GM23248 (cell line): Measurements from ENCODE around the gene UBR7.

- RAMPAGE, long total RNA: no peak
Measured at GRCh38 chr14:92688744-92689041, 59.7 kb downstream of the LGMN start.

GRCh38 chr14:92692932-92693296 is 55.5 kb downstream of the LGMN start:
- RAMPAGE, long total RNA: no peak

GRCh38 chr14:92878171-92878562 is 44.8 kb upstream of the CHGA start:
- RAMPAGE, long total RNA: no peak

DNA sequence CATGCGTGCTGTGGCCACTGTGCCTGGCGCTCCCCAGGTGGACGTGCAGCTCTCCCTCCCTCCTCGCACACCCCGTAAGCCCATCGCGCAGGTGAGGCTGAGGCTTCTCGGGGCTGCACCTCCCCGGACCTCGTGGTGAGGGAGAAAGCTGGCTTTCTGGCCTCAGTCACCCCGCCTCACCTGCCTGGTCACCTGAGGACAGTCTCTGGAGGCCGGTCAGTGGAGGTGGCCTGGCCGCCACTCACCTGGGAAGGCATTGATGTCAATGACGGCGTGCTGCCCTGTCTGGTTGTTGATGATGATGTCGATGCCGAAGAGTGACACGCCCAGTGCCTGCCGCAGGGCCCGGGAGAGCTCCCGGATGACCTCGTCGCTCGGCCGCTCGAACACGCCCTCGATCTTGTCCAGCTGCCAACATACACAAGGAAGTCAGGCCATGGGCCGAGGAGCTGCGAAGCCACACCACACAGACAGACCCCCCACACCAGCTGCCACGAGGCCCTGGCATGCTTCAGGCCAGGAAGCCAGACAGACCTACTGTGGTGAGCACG is 23.2 kb downstream of the CHGA start:
- RAMPAGE, long total RNA: no peak

- RAMPAGE, long total RNA: no peak
Measured at GRCh38 chr14:92958857-92959714, 36.1 kb downstream of the CHGA start.

DNA sequence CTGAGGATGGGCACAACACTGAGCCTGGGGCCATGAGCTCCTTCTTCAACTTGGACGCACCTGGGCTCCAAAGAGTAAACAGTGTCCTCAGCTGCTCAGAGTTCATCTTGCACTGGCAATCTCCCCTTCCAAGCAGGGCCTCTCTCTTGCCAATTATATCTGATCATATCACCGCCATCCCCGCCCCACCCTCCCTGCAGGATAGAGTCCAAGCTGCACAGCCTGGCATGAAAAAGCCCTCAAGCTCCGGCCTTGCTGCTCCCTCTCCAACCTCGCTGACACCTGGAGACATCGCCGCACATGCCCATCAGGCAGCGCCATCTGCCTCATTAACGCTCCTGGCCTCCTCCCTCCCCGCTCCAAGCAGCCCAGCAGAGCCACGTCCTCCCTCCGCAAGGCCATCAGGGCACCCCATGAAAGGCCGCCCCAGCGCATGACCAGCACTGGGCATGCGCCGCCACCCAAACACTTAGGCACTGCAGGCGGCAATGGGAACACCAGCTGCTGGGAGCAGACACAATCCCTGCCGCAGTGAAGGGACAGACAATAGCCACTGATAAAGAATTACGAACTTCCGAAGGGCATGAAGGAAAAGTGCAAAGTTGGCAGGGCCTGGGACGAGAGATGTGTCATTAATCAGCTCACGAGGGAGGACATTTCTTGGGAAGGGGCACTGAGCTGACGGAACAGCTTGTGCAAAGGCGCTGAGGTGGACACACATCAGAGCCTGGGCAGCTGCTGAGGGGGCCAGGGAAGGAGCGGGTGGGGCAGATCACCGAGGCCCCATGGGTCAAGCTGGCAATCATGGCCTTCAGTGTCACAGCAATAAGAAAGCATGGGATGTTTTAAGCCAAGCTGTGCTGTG is 89.0 kb downstream of the CHGA start:
- RAMPAGE, long total RNA: no peak

DNA sequence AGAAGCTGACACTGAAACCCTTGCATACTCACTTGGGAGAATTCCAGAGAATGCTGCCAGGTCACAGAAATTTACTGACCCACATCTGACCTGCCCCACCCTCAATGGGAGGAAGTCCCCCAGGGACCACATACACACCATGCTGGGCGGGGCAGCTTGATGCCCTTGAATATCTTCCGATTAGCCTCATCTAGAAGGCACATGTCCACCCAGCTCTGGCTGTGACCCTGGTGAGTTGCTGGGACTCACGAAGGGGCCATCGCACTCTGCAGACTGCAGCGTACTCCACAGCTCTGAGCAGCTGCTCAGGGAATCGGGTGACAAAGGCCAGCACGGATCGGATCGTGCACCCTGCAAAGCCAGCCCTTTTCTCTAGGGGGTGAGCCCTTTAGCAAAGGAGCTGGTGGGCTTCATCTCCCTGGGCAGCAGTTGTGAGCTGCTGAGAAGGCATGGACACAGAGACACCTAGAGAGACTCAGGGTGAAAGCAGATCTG is 83.1 kb downstream of the ITPK1 start:
- RAMPAGE, long total RNA: no peak

- RAMPAGE, long total RNA: no peak
Measured at GRCh38 chr14:93053875-93054487, 61.7 kb downstream of the ITPK1 start.

GRCh38 chr14:93056570-93056896 is 59.2 kb downstream of the ITPK1 start:
- RAMPAGE, long total RNA: no peak

- RAMPAGE, long total RNA: no peak
Measured at GRCh38 chr14:93096811-93097428, 18.8 kb downstream of the ITPK1 start.

DNA sequence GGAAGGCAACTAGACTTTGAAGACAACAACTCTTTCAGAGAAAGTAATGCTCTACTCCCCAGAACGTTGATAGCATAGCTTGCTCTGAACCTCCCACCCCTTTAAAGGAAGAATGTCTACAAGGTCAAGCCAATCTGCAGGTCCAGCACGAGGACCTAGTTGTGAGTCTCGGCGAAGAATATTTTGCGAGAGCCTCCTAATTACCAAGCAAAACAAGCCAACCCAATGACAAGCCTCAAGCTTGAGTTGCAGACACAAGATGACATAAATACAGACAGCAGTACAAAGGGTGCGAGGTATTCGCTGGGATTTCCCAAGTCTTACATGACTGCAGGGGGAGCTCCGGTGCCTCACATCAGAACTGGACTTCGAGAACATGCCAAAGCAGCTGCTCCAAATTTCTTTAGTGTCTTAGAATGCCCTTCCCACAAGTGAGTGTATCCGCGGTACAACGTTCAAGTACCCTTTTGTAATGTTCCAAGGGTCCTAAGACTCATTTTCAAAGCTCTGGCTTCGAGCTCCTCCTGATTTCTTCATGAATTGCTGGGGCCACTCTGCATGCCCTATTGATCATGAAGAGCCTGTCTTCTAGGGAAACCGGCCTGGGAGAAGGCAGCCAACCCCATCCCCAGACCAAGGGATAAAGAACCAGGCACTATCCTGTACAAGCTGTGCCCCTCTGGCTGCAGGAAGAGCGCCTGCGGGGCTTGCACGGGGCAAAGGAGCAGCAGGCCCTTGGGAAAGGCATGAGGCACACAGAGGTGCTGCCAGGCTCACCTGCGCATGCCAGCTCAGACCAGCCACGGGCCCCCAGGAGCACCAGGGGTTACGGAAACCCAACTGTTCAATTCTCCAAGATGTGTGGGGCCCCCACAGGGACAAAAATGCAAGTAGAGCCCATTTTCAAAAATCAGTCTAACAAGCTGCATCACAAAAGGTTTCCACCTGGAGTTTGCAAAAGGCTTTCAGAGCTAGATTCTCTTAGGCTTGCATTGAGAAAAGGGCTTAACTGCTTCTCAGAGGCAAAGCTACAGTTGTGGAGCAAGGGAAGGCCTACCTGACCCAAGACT is 2.2 kb downstream of the ITPK1 start:
- RAMPAGE, long total RNA: no peak

DNA sequence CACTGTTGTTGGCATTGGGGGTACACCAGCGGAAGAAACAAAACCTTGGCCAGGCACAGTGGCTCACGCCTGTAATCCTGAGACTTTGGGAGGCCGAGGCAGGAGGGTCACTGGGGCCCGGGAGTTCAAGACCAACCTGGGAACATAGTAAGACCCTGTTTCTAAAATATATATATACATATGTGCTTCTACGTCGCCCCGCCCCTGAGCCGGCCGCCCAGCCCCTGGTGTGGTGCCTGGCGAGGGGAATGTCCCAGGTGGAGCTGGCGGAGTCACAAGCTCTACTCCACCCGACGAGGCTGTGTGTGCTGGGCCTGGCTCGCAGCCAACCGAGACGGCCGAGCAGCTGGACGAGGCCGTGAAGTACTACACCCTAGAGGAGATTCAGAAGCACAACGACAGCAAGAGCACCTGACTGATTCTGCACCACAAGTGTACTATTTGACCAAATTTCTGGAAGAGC is 22.1 kb upstream of the ITPK1 start:
- RAMPAGE, long total RNA: no peak

- RAMPAGE, long total RNA: start-site peak on the plus strand at chr14:93207215-93207290, 67 and 45 reads in 2 replicates
Measured at GRCh38 chr14:93207166-93207884, at the start of gene UBR7. UBR7 (plus strand) TSS chr14:93207256.

GRCh38 chr14:93208499-93209031 is 1.5 kb downstream of the UBR7 start:
- RAMPAGE, long total RNA: no peak

DNA sequence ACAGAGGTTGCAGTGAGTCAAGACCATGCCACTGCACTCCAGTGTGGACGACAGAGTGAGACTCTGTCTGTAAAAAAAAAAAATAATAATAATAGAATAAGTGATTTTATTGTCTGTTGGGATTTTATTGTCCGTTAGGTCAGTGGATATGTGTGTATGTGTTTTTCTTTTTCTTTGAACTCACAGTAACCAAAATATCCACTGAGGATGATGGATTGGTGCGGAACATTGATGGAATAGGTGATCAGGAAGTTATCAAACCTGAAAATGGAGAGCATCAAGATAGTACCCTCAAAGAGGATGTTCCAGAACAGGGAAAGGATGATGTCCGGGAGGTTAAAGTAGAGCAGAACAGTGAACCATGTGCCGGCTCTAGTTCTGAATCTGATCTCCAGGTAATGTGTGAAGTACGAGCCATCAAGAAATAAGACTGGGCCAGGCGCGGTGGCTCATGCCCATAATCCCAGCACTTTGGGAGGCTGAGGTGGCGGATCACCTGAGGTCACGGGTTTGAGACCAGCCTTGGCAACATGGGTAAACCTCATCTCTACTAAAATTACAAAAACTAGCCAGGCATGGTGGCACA is 11.4 kb downstream of the UBR7 start:
- RAMPAGE, long total RNA: no peak

DNA sequence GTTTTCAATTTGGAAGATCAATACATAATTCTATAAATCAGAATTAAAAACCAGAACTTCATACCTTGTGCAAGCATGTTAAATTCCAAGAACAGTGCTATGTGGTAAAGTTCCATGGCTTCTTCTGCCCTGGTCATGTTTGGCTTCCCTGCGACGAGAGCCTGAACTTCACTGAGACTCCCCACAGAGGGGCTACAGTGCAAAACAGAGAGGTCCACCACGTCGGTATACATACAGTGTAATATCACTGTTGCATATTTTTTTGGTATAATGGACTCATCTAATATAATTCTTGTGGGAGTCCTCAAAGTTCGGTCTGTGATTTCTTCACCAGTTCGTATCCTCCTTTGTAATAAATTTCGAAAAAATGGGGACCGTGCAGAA is 39.0 kb downstream of the BTBD7 start:
- RAMPAGE, long total RNA: no peak

GRCh38 chr14:93759458-93760481 is 28.5 kb downstream of the PRIMA1 start:
- RAMPAGE, long total RNA: no peak

GRCh38 chr14:93895095-93895414 is 32.1 kb upstream of the FAM181A start:
- RAMPAGE, long total RNA: no peak

GRCh38 chr14:93955511-93956504 is 20.6 kb downstream of the ASB2 start:
- RAMPAGE, long total RNA: no peak

DNA sequence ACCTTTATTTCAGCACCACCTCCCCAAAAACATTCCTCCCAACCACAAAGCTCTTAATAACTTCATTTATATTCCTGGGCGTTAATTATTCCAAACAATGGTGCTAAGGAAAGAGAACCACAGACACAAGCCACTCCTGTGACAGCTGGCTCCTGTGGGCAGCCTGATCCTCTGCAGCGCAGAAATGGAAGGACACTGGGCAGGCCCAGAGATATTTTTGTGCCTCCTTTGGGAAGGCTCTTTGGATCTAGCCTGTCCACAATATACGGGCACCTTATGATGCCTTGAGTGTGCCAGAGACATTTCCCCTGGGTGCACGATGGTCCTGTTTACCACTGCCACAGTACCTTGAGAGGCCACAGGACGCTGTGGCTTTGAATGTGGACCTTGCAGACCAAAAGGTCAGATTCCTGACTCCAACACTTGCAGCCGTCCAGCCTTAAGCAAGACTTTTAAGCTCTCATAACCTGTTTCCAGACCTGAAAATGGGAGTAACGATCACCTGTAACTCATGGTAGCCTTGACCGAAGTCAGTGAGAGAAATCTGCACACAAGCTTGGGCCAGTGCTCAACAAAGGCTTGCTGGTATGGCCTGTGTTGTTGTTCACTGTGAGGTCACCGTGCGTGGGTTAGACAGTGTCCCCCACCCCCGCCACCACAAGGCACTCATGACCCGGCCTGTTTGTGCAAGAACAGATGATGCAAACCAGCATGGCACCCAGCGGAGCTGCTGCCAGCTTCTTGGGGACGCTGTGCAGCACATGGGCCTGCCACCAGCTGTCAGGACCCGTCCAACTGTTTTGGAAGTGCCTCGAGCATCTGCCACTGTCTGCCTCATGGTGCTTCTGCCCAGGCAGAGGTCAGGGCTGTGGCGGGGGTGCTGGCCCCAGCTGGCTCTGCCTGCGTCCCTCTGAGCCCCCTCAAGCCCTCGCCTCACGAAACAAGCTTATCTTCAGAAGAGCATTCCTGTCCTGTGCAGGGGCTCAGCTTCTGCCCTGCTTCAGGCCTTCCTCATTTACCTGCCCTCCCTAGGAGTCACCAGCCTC is 1.8 kb downstream of the ASB2 start:
- RAMPAGE, long total RNA: no peak